AG04449 (cell line): ENCODE measurements around a stretch of chr2.

GRCh38 chr2:20666003-20666588 is 848 bp upstream of the GDF7 start:
- RRBS = 1% methylated on average over 12 of the region's 59 CpGs

- RRBS = no CpG with 5 or more reads among the region's 1 CpG
Observed at GRCh38 chr2:20732937-20733398, 66.0 kb downstream of the GDF7 start.

DNA sequence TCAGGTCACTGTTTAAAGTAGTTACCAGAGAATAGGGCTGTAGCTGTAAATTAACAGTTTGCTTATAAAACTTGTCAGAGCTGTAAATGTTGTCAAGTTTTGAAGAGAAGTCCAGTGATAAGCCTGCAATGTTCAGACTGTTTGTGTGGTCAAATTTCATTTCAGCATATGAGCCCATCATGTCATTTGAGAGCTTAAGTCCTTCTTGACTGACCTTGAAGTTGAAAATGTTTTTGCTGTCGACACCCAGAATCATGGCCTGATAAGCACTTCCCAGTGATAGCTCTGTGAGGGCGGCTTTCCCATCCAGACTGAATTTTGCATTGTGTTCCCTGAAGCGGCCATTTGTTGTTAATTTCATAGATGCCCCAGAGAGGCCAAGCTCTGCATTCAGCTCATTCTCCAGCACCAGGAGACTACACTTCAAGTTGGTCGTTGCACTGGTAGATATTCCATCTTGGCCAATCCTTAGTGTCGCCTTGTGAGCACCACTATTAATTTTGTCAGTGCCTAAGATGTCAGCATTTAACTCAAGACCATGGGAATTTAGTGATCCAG is 32.3 kb downstream of the APOB start:
- RRBS = no CpG with 5 or more reads among the region's 5 CpGs

DNA sequence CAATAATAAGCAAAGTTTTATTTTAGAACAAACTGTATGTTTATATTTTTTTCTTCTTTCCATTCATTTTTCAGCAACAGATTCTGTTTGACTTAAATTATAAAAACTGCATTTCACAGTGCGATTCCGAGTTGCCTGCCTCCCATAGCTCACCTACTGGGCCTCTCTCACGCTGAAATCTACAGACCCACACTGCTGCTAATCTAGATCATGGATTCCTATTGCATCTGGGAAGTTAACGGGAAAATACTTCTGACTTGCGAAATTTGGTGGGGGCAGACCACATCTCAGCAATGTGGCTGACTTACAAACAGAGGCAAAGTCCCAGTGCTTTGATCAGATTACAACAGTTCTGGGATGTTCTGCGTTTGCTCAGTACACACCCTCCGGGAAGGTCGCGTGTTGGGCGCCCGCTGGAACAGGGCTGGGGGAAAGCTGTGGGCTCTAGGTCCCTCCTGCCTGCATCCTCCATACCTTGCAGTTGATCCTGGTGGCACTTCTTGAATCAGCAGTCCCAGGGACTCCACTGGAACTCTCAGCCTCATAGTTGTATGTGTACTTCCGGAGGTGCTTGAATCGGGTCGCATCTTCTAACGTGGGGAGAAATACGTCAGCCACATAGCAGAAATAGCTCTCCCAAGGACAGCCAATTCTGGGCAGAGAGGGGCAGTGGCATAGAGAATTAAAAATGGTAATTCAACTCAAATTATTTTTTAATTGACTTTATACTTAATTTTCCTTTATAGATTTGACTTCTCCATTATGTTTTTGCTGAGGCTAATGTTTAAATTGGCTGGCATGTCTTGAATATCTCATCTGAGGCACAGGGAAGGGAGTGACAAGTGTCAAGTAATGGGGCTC is 1.8 kb downstream of the APOB start:
- RRBS = no CpG with 5 or more reads among the region's 16 CpGs

- RRBS = no CpG with 5 or more reads among the region's 3 CpGs
Observed at GRCh38 chr2:21096189-21097021, 27.4 kb upstream of the TDRD15 start.

- RRBS = no CpG with 5 or more reads among the region's 8 CpGs
Observed at GRCh38 chr2:21279294-21279894, 155.6 kb downstream of the TDRD15 start.

DNA sequence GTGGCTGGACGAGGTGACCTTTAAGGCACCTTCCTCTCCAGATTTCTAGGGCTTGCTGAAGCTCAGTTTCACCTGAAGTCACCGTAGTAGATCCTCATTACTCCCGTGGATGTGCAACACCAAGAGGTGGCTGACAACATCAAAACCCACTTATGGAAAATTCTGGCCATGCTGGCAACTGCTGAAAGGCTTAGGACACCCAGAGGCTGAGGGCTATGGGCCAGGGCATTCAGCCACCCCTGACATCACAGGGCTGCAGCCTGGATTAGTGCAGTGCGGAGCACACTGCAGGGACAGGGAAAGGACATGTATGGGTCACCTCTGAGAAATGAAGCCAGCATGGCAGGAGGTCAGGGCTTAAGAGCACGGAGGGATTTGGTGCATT is 300.6 kb downstream of the TDRD15 start:
- RRBS = no CpG with 5 or more reads among the region's 5 CpGs

- RRBS = 2% methylated on average over 12 of the region's 101 CpGs
Observed at GRCh38 chr2:23386331-23387626, 1.8 kb downstream of the KLHL29 start.

GRCh38 chr2:23450013-23450418 is 65.0 kb downstream of the KLHL29 start:
- RRBS = 100% methylated on average over 1 of the region's 15 CpGs

DNA sequence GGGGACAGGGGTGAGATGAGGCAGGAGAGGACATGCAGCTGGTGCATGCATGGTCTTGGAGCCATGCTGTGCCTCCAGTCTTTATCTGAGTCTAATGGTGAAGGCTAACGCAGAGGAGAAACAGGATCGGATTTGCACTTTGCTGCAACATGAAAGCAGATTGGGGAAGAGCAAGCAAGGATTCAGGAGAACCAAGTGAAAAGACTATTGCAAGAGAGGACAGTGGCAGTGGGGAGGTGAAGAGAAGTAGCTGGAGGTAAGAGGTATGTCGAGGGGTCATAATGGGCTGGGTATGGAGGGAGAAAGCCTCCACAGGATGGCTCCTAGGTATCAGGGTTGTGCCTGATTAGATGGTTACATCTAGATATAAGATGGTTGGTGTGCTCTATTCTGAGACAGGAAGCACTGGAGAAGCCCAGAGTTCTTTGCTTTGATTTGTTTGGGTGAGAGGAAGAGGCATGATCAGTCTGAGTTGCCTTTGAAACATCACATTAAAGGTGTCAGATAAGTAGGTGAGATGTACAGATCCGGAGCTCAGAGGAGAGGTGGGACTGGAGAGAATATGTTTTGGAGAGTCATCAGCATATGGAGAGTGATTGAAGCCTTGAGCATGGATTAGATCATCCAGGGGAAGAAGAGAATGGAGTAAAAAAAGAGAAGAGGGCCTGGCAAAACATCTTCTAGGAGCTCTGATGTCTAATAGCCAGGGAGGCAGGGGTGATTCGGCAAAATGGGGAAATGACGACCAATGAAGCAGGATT is 74.0 kb downstream of the KLHL29 start:
- RRBS = no CpG with 5 or more reads among the region's 6 CpGs

- RRBS = no CpG with 5 or more reads among the region's 25 CpGs
Observed at GRCh38 chr2:23691290-23691874, 235.5 kb downstream of the ATAD2B start.

DNA sequence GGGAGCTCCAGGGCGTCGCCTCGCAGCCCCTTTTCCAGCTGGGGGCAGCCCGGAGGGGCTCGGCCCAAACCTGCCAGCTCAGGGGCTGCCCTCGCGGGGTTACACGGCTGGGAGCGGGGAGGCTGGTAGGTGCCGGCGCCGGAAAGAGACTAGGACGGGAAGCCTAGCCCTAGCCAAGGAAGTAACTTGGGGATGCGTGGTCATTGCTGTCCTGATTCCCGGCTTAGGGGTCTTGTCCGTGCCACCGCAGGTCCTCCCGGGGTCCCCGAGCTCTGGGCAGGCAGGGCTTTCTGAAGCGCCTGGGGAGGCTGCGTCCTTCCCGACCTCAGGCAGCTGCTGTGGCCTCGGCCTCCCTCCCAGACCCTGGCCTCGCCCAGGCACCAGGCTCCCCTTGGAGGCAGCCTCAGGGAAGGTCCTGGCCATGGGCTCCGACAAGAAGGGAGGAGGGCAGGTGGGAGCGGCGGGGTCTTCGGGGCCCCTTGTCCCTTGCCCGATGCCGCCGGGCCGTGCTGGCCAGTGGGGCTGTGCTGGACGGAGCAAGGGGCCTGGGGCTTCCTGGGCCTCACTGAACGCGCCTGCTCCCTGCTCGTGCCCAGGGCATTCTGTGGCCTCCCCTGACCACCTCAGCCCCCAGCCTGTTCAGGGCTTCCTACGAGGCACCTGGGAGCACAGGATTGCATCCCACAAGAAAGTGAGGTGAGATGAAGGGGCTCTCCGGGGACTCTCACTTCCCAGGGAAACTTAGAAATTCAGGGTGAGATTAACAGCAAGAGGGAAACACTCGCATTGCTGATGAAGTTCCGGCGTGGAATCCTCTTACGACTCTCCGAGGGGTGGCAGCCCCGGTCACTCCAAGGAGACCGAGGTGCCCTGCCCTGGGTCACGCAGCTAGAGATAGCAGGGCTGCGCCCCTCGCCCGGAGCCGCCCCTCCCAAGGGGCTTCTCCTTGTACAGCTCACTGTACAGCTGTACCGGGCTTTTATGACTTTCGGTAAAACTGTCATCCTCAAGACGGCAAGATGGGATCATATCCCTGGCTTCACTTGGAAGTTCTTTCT is 678 bp downstream of the MFSD2B start:
- RRBS = 39% methylated on average over 25 of the region's 53 CpGs

GRCh38 chr2:24021050-24021423 is 11.2 kb downstream of the MFSD2B start:
- RRBS = no CpG with 5 or more reads among the region's 6 CpGs

DNA sequence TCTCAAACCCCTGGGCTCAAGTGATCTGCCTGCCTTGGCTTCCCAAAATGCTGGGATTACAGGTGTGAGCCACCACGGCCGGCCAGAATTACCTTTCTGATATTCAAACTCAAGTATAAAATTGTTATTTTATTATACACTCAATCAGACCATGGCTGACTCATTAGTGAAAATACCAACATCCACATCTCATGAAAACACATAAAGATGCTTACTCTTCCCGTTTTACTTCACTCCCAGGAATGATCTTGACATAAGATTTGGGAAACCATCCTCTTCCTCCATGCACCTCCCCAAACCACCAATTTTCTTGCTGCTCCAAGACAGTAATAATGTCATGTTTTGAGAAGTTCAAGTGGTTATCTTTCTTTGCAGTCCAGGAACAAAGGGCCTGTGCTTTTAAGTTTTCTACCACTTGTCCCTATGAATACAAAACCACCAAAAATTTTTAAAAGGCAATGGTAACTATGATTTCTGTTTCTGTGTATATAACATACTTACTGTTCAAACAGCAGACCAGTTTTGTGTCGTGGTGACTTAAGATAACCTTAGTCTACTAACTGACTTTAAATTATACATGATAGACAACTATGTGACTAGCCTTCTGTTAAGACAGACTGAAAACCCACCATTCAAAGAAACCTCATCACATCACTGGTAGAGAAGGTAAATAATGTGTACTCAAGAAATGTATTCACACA is 83.0 kb downstream of the FAM228A start:
- RRBS = no CpG with 5 or more reads among the region's 4 CpGs

DNA sequence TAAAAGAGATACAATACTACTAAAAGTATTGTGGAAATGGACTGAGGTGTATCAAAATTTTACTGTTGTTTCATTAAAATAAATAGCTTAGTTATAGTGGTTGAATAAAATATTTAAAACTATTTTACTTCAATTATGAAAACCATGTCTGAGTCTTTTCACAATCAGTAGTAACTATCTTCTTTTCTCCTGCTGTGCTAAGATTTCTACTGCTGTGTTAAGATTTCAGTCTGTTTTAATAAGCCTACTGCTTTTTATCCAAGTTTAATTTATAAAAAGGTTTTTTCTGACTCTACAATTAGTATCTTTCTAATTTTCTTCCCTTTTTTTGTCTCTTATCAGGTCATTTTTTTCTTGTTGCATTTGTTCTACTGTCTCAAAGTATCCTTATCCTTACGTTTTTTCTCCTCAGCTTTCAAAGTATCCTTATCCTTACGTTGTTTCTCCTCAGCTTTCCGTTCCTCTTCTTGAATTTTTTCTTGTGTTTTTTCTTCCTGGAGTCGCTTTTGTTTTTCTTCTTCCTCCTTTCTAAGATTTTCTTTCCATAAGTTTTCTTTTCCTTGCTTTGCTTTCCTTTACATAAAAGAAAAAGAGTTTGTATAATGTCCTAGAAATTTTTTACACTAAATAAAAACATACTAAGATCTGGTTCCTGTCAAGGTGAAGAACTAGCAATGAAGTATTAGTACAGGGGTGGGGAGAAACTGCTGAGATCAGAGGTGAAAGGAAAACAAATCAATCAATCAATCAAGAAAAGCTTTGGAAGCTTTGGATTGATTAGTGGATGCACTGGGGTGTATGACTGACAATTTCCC is 88.8 kb downstream of the ITSN2 start:
- RRBS = no CpG with 5 or more reads among the region's 4 CpGs

- RRBS = no CpG with 5 or more reads among the region's 6 CpGs
Observed at GRCh38 chr2:24315403-24316090, 44.8 kb downstream of the ITSN2 start.

DNA sequence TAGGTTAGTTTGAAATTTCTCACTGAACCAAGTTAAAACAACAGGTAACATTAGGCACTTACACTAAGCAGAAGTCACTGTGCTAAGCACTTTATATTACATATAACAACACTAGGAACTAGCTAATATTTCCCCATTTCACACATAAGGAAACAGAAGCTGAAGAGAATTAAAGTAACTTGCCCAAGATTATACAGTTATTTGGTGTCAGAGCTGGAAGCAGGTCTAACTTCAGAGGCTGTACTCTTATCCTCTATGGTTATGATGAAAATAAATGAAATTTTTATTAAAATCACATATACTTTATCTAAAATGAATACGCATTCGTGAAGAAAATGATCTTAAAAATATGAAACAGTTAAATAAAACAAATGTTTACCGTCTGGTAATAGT is 5.9 kb downstream of the ITSN2 start:
- RRBS = no CpG with 5 or more reads among the region's 3 CpGs

GRCh38 chr2:24505508-24506159 is 14.6 kb downstream of the NCOA1 start:
- RRBS = no CpG with 5 or more reads among the region's 5 CpGs

GRCh38 chr2:24542973-24543800 is 52.1 kb downstream of the NCOA1 start:
- RRBS = no CpG with 5 or more reads among the region's 3 CpGs

- RRBS = no CpG with 5 or more reads among the region's 4 CpGs
Observed at GRCh38 chr2:24720309-24720855, 72.8 kb downstream of the PTRHD1 start.